Jejunum (tissue), 1 donor: ENCODE measurements around a stretch of chr9.

GRCh38 chr9:4065444-4065971 lies 234.4 kb downstream of the GLIS3 start:
- PRO-cap, result no peak

- PRO-cap, result no peak
These were observed 188.6 kb downstream of the GLIS3 start for GRCh38 chr9:4111302-4111676.

GRCh38 chr9:4293242-4294163 lies 6.4 kb downstream of the GLIS3 start:
- PRO-cap, result no peak

DNA sequence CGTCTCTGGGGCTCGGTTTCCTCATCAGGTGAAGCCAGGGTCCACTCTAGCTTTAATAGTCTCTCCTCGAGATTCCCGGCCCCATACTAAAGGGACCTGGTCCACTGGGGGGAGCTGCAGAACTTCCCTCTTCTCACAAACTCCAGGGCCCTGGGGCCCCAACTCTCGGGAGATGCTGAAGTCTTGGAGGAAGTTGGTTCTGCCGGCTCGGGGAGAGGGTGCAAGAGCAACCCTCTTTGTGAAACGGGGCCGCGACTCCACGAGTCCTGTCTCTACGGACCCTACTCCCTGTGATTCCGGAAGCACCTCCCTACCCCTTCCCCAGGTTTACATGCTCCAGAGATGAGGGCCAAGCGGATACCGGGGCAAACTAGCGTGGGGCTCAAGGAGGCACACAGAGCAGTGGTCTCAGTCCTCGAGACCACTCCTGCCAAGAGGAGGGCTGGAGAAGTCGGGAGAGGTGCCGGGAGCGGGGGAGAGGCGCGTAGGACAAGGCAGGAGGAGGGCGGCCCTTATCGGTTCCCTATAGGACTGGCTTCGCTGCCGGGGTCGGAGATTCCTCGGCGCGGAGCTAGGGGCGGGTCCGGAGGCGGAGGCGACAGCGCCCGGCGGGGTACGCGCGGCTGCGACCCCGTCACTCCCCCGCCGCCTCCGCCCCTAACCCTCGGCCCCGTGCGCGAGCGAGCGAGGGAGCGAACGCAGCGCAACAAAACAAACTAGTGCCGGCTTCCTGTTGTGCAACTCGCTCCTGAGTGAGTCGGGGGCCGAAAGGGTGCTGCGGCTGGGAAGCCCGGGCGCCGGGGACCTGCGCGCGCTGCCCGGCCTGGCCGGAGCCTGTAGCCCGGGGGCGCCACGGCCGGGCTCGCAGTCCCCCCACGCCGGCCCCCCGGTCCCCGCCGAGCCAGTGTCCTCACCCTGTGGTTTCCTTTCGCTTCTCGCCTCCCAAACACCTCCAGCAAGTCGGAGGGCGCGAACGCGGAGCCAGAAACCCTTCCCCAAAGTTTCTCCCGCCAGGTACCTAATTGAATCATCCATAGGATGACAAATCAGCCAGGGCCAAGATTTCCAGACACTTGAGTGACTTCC lies 2.2 kb downstream of the GLIS3 start:
- PRO-cap, result unidirectional peak, plus-strand start at position 191 of the sequence; unidirectional peak, plus-strand start at position 239 of the sequence; bidirectional peak, plus-strand start at position 755 of the sequence, minus-strand start at position 562 of the sequence

GRCh38 chr9:4489412-4489883 lies 820 bp upstream of the SLC1A1 start:
- PRO-cap, result no peak

DNA sequence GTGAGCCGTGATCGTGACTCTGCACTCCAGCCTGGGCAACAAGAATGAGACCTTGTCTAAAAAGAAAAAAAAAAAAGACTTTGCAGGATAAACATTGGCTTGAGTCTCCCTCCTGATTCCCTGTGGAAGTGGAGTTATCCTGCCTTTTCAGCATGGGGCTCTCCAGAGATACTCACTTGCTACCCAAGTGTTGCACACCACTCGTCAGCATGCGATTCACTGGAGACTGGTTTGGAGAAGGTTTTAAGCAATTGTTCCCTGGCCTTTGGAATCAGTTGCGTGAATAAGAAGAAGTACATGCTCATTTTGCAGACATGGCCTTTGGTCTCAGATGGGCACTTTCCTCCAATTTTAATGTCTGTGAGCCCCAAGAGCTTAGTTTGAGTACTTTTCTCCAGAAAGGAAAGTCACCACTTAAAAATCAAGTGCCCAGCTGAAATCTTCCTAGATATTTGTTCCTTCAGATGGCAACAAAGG lies 2.5 kb downstream of the SLC1A1 start:
- PRO-cap, result no peak

DNA sequence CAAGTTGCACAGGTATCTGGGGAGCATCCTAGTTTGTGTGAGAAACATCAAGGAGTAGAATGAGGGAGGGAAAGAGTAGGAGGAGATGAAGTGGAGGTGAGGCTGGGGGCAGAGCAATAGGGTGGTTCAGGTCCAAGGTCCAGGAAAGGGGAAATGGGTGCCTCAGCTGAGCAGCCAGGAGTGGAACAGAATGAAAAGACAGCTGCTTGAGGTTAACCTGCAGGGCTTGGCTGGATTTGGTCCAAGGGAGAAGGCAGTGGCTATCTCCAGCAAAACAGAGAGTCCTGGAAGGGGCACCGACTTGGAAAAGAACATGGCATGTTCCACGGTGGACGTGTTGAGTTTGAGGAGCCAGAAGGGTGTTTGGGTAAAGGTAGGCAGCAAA lies 5.3 kb downstream of the SLC1A1 start:
- PRO-cap, result no peak

GRCh38 chr9:4615132-4615715 lies 46.9 kb upstream of the PLPP6 start:
- PRO-cap, result no peak

DNA sequence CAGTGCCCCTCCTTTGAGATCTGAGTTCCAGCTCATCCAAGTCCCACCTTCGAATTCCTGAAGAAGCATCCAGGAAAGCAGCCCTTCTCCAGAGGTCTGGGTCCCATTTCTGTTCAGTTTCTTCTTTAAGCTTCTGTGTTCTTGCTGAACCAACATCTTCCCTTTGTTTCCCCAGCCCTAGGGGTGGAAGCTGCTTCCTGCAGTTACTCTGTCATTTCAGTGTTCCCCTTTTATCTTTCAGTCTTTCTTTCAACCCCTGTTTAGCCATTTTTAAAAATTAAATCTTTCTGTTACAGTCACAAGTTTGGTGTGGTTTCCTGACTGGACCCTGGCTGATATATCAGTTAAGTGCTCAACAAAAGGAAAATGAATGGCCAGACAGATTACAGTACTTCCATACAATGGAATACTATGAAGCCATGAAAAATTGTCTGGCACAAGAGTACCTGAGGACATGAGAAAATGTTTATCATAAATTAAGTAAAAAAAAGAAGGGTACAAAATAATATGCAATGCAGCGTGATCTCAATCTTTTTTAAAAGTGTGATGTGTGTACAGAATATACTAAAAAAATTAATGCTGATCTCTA lies 35.6 kb upstream of the PLPP6 start:
- PRO-cap, result no peak

GRCh38 chr9:4656585-4657067 lies 5.5 kb upstream of the PLPP6 start:
- PRO-cap, result no peak

GRCh38 chr9:4661360-4662073 lies 577 bp upstream of the PLPP6 start:
- PRO-cap, result no peak

DNA sequence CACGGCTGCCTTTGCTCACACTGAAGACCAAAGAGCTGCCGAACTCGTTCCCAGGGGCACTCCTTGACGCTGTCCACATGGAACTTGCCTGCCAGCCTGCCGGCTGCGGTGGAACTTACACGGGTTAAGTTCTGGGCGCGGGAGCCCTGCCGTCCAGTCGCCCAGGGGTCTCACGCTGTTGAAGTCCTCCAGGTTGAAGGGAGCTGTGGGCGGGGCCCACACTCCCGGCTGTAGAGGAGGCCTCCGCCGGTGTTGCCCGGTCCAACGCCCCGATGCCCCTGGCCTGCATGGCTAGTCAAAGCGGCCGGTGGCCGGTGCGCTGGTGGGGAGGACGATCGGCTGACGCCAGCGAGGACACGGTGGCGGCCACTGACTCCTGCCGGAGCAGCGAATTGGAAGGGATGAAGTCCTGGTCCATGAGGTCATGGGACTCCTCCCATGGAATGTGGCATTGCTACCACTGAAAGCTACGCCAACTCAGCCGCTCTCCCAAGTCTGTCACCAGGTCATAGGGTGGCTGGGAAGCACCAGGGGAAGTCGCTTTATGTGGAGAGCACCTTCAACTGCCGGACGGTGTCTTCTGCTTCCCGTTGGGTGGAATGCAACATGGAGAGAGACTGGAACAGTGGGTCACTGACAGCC lies 11.8 kb downstream of the RCL1 start:
- PRO-cap, result no peak

DNA sequence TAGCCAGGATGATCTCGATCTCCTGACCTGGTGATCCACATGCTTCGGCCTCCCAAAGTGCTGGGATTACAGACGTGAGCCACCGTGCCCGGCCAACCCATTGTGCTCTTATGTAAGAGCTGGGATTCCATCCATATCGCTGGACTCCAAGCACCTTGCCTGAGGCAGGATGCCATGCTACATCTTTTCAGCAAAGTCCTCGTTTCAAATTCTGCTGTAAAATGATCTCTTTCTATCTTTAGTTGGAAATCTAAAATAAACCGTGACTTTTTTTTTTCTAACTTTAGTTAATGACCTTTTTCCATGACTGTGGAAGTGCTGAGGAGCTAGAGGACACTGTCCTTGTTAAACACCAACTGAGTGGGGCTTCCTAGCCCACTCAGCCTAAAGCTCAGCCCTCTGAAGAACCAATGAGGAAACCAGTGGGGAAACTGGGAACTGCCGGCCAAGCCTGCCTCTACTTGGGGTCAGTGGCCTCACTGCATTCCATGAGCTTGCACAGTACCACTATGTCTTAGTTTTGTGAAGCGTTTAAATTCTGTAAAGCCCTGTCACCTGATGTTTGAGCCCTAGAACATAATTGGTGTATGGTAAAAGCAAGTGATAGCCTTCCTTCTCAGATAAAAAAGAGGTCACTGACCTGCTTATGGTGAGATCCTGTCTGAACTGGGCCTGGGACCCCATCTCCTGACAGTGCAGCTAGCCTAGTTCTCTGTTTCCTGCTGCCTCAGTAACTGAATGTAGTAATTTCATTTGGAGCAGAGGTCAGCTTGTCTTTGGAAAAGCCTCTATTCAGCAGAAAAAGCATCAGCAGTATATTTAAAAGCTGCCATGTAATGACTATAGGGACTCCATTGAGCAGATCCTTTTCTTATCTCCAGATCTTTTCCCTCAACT lies 61.0 kb downstream of the RCL1 start:
- PRO-cap, result no peak

GRCh38 chr9:5134740-5136015 lies 50.3 kb downstream of the INSL6 start:
- PRO-cap, result no peak

- PRO-cap, result no peak
These were observed 3.0 kb downstream of the RLN1 start for GRCh38 chr9:5336663-5337157.

- PRO-cap, result no peak
These were observed 508 bp downstream of the CD274 start for GRCh38 chr9:5450852-5451247.

DNA sequence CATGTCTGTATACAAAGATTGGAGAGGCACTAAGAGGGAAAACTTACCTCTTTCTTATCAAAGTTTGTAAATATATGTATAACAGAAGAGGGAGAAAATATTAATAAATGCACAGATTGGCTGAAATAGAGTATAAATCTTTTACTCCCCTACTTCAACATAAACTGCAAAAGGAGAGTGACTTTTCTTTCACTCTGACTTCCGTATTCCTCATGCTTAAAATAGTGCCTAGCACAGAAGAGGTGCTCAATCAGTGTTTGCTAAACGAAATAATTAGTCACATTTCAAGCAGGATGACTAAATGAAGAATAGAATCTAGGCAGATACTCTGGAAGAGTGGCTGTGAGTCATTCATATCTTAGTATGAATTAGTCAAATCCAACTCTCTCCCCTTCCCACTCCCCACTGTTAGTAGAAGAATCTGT lies 4.8 kb downstream of the CD274 start:
- PRO-cap, result no peak

GRCh38 chr9:5488465-5489061 lies 21.8 kb upstream of the PDCD1LG2 start:
- PRO-cap, result no peak

DNA sequence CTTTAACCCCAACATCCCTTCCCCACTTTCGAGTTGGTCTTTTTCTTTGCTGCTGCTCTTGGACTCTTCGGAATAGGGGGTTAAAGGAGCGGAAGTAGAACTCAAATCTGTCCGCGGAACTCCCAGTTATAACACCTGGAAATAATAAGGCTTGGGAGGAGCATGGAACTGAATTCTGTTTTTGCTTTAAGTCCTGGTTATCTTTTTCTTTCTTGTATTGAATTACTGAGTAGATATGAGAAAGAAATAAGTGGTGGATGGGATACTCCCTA lies 1.0 kb downstream of the RIC1 start:
- PRO-cap, result no peak

- PRO-cap, result no peak
These were observed 101.1 kb downstream of the RIC1 start for GRCh38 chr9:5729870-5730609.